Skin of body (tissue), 2 donors: ENCODE results near the gene TTF2.

DNA sequence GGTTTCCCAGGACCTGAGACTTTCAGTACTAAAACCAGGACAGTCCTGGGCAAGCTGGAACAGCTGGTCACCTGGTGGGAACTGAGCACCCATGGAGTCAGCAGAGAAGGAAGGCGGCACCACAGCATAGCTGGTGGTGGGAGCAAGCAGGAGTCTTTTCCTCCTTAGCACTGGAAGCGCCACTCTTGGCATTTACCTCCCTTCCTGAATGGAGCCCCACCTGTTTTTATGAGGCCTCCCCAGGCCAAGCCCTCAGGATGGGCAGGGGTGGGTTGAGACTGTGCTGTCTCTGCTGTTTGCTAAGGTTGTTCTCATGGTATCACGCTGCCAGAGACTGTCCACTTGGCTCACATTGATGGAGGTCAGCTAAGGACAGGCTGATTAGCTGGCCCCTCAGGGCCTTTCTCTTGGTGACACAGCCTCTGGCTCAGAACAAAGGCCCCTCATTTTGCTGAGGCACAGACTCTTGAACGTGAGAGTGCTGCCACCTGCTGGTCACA is 85.8 kb downstream of the CD58 start:
- RAMPAGE, long total RNA: no peak

DNA sequence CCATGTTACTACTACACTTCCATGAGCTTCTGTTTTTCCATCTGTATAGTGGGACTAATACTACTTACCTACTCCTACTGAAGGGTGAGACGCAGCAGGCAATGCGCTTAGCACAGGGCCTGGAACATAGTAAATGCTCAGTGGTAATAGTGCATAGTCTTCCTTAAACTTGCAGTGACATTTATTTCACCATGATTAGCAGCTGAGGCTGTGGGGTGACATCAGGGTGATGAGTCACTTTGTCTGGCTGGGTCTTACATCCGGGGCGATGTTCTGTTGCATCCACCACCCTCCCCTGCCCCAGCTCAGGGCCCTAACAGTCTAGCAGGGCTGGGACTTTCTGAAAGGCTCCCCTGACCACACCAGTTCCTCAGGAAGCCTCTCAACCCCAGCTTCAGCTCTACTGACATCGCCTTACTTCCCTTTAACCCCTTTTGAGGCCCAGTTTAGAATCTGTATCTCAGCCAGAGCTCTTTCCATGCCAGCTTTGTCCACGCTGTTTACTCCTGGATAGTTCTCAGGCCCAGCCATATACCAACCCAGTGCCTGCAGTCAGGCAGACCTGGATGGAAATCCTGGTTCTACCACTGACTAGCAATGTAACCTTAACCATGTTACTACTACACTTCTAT is 66.4 kb downstream of the CD58 start:
- RAMPAGE, long total RNA: no peak

GRCh38 chr1:116643313-116643768 is 24.2 kb downstream of the IGSF3 start:
- RAMPAGE, long total RNA: no peak

DNA sequence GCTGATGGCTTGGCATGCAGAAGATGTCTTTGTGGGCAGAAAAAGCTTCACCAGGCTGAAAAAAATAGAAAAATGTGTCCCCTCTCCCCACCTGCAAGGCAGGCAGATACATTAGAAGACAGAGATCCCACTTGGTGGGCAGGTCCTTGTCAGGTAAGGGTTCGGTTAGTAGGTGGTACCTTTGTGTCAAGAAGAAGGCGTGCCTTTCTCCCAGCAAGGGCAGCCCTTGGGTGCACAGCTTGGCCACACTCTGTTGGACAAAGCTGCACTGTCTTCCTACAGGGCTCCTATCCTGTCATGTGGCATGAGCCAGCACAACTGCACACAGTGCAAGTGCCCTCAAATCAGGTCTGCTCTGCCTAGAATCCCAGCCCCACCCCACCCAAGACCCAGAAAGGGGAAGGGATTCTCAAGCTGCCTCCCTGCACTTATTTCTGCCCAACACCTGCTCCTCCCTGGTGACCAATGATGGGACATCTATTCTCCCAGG is 42.8 kb upstream of the IGSF3 start:
- RAMPAGE, long total RNA: no peak

GRCh38 chr1:116986704-116987643 is 14.6 kb upstream of the CD101 start:
- RAMPAGE, long total RNA: no peak

DNA sequence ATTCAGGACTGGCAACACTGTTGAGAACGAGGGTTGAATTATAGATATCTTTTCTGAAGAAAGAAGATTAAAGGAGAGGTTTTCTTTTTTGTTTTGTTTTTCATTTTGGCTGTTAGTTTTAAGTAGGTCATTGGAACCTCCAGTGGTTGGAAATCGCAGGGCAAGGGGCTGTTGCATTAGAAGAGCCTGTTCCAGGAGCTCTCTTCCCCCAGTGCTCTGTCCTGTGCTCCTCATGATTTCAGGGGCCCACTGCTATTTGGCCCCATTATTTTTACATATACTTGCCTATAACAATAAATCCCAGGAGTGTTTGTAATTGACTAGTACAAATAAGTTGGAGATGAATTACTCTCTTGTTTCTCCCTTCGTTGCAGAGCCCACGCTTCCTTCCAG is 26.6 kb upstream of the TTF2 start:
- RAMPAGE, long total RNA: no peak

DNA sequence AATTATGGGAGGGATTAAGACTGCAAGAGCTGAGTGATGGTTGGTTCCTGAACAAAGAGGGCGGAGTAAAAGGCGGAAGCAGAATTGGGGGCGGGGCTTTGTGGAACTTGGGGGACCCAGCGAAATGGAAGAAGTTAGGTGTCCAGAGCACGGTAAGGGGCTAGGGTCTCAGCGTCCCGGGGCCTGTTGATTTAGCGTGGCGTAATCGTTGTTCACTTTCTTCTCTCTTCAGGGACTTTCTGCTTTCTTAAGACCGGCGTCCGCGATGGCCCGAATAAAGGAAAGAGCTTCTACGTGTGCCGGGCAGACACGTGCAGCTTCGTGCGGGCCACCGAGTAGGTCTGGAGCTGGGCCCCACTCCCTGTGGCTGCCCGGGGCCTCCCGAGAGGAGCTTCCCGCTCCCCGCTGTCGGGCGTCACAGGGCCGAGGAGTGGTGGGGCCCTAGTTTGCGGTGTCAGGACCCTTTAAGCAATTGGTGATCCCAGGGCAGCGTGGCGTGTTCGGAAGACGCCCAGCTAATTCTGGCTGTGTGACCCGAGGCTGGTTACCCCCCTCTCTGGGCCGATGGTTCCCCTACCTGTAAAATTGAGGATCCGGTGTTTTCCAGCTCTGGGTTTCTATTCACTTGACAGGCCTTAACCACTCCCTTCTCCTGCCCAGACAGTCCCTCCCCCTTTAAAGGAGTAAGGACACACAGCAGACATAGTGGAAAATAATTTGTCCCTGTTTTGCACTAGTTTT is at the start of gene TTF2:
TTF2 (plus strand) TSS at position 104 of the 741 bp plus-strand sequence.
- RAMPAGE, long total RNA: no peak

DNA sequence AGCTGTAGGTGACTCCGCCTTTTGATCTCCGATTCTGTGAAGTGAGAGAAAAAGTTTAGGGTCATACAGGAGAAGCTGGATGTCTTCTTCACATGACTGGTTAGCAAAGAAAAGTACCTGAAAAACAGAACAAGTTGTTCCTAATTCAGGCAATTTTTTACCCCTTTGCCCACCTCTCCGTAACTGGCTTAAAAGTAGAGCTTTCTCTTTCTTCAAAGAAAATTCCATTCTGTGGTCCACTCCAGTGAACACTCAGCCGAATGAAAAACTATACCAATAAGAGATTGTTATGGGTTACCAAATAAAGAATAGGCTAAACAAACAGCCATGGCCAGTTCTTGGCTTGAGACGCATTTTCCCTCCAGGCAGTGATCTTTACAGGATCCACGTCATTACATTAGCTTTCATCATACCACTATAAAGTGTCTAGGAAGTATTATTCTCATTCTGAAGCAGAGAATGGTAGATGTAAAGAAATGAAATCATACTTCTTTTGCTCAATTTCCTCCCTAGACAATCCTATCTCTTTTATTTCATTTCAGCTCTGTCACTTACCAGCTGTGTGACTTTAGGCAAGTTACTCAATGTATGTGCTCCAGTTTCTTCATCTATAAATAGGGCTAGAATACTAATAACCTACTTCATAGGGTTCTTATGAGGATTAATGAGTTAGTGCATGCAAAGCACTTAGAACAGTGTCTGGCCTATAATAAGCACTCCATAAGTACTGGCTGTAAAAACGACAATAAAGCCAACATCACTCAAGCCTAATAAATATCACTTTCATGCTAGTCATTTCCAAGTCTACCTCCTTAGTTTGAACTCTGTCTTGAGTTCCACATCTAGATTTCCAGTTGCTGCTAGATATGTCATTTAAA is 26.4 kb upstream of the TRIM45 start:
- RAMPAGE, long total RNA: no peak

- RAMPAGE, long total RNA: no peak
These were observed 881 bp downstream of the VTCN1 start for GRCh38 chr1:117209675-117210416.

DNA sequence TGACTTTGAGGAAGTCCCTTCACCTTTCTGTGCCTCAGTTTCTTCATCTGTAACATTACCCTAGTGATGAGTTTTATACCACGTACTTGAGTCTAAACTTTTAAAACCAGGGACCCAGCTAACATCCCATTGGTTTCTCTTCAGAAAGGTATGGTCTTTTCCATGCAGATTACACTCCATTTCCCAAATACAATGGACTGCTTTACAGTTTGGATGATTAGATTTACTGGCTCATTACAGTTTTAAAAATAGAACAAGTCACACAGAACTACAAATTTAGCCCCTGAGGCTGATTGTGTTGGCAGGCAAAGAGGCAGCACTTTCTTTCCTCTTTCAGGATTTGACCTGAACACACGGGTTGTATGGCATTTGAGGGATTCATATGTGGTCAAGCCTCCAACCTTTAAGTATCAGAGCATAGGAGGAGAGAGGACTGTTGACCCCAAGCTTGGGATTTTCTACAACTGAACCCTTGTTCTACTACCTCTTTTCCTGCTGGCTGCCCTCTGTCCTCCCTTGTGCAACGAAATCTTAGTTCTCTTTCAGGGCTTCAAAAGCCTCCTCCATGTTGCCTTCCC is 21.8 kb upstream of the VTCN1 start:
- RAMPAGE, long total RNA: no peak

GRCh38 chr1:117367876-117368219 is 599 bp downstream of the MAN1A2 start:
- RAMPAGE, long total RNA: no peak

GRCh38 chr1:117608213-117608549 is 2.3 kb downstream of the TENT5C start:
- RAMPAGE, long total RNA: no peak

- RAMPAGE, long total RNA: no peak
These were observed 35.5 kb downstream of the TENT5C start for GRCh38 chr1:117641368-117641677.

DNA sequence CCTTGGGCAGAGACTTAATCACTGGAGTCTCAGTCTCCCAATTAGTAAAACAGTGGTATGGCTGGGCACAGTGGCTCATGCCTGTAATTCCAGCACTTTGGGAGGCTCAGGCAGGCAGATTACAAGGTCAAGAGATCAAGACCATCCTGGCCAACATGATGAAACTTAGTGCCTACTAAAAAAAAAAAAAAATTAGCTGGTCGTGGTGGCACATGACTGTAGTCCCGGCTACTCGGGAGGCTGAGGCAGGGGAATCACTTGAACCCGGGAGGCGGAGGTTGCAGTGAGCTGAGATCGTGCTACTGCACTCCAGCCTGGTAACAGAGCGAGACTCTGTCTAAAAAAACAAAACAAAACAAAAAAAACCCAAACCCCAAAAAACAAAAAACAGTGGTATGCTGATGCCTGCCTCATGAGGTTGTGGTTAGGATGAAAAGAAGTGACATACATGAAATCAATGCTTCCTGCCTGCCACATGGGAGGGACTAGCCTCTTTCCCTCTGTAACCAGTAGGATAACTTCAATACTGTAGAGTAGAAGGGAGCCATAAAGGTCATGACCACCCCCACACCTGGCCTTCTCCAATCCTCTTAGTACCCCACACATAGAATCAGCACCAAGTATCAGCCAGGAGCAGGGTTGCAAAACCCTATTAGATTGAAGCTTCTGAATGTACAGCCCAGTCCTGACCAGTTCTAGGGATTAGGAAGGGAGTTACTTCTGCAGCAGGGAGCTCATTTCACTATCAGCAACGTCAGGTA is 55.1 kb downstream of the TENT5C start:
- RAMPAGE, long total RNA: no peak

- RAMPAGE, long total RNA: no peak
These were observed 66.0 kb downstream of the TENT5C start for GRCh38 chr1:117671907-117672192.

DNA sequence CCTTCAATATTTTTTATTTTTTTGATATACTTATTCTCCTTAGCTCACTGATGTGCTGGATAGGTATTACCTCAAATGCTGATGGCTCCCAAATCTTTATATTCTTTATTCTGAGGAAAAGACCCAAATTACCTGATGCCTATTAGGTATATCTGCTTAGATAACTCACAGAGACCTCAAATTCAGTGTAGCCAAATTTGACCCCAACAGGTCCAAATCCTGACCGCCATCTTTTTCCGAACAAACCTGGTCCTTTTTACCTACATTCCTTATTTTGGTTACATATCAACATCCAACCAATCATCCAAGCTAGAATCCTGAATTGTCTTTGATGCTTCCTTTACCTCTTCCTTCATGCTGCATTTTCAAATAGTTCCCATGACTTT is 22.2 kb downstream of the GDAP2 start:
- RAMPAGE, long total RNA: no peak

DNA sequence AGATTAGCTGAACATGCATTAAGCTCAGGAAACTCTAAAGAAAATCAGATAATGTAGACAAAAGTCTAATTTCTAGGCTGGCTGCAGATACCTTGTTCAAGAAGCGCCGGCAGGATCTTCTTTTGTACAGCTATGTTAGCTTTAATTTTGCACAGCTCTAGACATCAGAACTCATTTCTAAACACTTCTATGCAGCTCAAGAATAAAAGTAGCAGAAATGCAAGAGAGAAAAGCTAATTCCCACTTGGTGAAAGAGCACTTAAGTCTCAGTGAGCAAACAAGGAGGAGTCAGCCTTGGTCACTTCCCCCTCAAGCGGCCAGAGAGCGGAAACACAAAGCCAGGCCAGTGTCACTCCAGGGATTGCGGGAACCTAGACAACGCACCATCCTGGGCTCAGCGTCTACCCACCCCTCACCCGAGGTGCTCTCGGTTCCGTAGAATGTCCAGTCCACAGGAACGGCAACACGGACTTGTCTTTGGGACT is 734 bp downstream of the GDAP2 start:
- RAMPAGE, long total RNA: no peak

DNA sequence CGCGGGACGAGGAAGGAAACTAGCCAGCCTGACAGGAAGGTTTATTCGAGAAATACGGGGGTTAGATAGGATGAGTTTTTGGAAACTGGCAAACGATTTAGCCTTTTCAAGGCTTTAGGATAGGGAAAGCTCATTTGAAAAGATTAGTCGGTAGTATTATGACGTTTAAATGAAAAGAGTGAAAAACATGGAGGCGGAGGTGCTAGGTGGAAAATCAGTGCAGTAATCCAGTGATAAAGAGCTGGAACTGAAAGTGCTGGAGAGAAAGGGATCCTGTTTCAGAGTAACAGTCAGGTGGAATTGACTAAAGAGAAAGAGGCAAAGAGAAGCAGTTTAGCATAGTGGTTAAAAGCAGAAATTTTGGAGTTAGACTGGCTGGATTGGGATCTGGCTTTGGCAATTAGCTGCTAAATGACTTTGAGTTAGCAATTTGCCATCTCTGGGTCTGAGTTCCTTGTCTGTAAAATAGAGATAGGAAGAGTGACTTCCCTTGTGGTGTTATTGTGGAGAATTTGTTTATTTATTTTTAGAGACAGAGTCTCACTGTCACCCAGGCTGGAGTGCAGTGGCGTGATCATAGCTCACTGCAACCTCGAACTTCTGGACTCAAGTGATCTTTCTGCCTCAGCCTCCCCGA is 1.0 kb downstream of the WDR3 start:
- RAMPAGE, long total RNA: no peak

- RAMPAGE, long total RNA: no peak
These were observed 12.3 kb downstream of the HAO2 start for GRCh38 chr1:119380867-119381387.

DNA sequence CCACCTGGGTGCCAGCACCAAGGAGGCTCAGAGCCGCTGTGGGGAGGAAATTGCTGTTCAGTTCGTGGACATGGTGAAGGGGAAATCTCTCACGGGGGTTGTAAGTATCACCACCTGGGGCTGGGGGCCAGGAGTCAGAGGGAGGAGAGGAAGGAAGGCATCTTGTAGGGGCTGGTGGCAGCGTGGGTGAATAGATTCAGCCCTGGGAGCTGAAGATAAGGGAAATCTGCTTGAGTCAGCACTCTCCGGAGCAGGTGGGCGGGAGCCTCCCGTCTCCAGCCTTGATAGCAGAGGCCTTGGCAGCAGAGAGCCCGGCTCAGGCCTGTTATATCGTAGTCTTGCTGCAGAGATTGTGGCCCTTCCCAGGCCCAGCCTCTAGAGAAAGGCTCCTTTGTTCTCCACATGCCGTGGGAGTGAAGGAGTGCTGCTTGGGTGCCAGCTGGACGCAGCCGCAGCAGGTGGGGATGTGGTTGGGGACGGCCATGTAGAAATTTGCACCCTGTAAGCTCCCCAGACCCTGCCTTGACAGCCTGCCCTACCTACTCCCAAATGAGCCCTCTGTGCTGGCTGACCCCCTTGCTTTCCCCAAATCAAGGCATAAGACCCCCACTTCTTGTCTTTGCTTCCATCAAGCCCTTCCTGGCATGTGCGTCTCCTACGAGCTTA is 25.6 kb downstream of the PHGDH start:
- RAMPAGE, long total RNA: no peak